Neuron (in vitro differentiated cells): Measurements from ENCODE around the genes LIN7C and RCN1.

- PRO-cap = no peak
Observed at GRCh38 chr11:22076219-22076920, 116.5 kb upstream of the ANO5 start.

- PRO-cap = bidirectional peak, plus-strand start at chr11:22528855, minus-strand start at chr11:22528668; bidirectional peak, plus-strand start at chr11:22529039, minus-strand start at chr11:22529028; unidirectional peak, minus-strand start at chr11:22529212
Observed at GRCh38 chr11:22528421-22529319, 97.0 kb downstream of the FANCF start.

GRCh38 chr11:24734744-24735295 is 238.0 kb downstream of the LUZP2 start:
- PRO-cap = no peak

DNA sequence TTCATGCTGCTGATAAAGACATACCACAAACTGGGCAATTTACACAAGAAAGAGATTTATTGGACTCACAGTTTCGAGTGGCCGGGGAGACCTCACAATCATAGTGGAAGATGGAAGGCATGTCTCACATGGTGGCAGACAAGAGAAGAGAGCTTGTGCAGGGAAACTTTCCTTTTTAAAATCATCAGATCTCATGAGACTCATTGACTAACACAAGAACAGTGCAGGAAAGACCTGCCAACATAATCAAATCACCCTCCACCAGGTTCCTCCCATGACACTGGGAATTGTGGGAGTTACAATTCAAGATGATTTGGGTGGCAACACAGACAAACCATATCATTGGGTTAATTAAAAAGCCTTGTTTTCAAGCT is 720.5 kb upstream of the ANO3 start:
- PRO-cap = no peak

- PRO-cap = no peak
Observed at GRCh38 chr11:26991952-26992405, 1.9 kb upstream of the FIBIN start.

DNA sequence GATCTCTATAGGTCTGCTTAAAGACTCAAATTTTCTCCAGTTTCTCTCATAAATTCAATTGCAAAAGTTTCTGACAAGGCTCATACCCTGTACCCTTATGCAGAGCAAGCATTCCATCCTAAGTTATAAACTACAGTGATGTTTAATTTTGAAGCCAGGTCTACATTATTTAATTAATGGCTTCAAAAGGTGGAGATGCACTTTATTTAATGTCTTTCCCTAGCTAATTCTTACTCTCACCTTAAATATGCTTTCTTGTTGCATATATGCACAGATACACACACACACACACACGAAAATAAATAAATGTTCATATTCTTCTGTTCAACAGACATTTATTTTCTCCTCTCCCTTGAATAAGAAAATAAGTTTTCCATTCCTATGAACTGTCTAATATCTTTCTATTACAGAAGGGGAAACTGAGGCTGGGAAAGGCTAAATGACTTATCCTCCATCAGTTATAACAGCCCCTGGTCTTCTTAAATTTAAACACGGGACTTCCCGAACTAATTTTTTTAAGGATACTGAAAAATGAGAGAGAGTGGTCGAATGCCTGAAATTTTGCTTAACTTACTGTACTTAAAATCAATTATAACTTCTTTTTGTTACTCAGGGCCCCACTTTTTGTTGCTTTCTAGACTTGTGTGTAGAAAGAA is 2.6 kb downstream of the FIBIN start:
- PRO-cap = no peak

DNA sequence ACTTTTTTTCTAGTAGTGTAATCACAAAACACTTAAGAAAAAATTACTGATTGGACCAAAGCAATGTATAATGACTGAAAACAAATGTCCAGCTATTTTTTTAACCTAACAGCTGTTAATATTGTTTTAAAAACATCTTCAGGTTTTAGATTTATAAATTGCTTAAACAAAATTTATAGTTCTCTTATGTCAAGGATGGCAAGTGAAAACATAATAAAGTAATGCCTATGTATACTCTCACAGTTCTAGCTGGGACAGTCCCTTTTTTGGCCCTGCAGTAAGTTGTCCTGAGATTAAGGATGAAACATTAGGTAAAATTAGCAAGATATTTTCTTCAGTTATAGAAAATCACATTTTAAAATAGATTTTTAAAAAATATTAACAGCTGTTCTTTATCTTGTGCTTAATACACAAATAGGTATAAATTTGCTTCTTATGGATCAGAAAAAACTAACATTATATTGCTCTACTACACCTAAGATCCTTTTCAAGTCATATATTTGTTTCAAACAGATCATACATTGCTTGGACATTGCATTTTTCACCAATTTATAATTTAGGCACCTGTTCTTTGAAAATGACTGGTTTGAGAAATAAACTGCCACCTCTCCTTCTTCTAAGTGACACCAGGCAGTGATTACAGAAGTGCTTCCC is 4.2 kb upstream of the CCDC34 start:
- PRO-cap = no peak

GRCh38 chr11:27402759-27403217 is 39.8 kb upstream of the CCDC34 start:
- PRO-cap = no peak

GRCh38 chr11:27423083-27423594 is 49.5 kb downstream of the LGR4 start:
- PRO-cap = bidirectional peak, plus-strand start at chr11:27423394, minus-strand start at chr11:27423373

- PRO-cap = no peak
Observed at GRCh38 chr11:27430789-27431473, 41.7 kb downstream of the LGR4 start.

- PRO-cap = no peak
Observed at GRCh38 chr11:27455141-27455737, 17.4 kb downstream of the LGR4 start.

DNA sequence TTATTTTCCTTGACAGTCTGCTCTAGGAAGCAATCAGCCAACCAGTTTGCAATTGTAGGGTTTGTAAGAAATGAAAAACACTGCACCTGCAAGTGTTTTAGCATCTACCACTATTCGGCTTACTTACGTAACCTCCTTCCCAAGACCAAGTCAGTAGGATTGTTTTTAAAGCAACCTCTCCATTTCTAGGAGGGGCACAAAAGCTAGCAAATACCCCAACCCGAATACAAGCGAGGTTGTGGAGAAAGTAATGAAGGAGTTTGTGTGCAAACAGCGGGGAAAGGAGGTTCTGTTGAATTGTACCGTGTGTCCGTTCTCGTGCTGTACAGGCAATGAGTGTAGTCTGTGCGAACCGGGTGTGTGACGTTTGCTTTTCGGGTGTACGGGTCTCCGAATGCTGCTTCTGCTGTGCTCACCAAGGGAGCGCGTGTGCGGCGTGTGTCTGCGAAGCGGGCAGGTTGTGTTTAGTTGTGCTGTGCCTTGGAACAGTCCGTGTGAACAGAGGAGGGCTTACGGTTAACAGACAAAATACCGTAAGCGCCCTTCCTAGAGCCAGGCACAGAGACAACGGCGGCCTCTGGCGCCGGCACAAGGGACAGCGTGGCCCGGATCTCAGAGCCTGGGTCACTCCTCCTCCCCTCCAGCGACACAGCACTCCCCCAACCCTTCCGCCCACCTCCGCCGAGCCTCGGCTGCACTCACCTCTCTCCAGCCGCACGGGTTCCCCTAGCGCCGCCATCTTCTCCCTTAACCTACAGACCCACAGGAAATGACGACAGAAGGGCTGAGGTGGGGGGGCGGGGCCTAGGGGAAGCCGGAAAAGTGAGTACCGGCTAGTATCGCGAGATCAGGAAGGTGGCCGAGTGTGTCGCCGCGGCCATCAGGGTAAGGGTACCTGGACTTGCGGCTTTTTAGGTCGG is at the start of gene LIN7C:
LIN7C (minus strand) TSS at position 756 of the 920 bp plus-strand sequence.
- PRO-cap = bidirectional peak, plus-strand start at position 339 of the sequence, minus-strand start at position 334 of the sequence; bidirectional peak, plus-strand start at position 862 of the sequence, minus-strand start at position 754 of the sequence

DNA sequence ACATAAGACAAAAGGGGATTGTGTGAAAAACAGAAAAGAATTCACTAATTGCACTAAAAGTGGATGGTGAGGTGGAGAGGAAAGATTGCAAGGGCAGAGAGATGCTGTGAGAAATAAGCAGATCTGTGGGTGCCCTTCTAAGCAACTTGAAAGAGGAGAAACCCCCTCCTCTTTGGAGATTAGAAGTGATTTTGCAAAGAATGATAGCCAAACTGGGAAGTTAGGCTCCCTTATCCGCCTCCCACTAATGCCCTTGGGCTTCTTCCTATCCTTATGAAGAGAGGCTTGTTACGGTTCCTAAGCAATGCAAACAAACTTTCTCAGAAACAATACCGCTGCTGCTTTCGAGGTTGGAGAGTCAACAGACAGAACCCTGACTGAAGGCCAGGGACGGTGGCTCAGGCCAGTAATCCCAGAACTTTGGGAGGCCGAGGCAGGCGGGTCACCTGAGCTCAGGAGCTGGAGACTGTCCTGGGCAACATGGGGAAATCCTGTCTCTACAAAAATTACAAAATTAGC is 84.4 kb downstream of the ARL14EP start:
- PRO-cap = no peak

- PRO-cap = no peak
Observed at GRCh38 chr11:30487075-30487586, 99.0 kb downstream of the MPPED2 start.

- PRO-cap = no peak
Observed at GRCh38 chr11:31611655-31612427, 102.3 kb downstream of the ELP4 start.

DNA sequence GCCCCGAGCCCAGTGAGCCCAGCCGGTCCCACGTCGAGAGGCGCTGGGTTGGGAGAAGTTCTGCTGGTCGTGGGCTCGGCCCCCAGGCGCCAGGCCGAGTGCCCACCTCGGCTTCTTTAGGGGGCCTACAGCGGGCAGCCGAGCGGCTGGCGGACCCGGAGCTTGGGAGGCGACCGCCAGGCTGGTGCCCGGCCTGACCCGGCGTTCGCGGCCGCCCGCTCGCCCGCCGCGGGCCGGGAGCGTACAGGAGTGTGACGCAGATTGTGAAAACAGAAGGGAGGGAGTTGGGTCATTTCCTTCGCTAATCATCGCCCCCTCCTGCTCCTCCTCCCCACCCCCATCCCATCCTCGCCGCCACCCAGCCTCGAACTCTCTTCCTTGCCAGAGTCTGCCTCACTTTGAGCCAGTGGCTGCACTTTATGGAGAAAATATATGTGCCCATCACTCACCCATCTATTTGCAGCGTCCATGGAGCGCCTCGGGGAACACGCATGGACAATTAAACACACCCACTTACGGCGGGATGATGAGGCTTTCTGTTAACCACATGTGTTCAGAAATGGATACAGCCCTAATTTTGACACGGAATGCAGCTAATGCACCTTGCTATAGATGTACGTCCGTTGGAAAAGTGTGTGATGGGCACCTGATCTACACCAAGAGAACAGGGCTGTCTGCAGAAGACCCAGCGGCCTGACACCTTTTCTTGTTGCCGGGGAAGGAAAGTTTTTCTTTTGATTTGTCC is 16.1 kb upstream of the PAX6 start:
- PRO-cap = no peak

DNA sequence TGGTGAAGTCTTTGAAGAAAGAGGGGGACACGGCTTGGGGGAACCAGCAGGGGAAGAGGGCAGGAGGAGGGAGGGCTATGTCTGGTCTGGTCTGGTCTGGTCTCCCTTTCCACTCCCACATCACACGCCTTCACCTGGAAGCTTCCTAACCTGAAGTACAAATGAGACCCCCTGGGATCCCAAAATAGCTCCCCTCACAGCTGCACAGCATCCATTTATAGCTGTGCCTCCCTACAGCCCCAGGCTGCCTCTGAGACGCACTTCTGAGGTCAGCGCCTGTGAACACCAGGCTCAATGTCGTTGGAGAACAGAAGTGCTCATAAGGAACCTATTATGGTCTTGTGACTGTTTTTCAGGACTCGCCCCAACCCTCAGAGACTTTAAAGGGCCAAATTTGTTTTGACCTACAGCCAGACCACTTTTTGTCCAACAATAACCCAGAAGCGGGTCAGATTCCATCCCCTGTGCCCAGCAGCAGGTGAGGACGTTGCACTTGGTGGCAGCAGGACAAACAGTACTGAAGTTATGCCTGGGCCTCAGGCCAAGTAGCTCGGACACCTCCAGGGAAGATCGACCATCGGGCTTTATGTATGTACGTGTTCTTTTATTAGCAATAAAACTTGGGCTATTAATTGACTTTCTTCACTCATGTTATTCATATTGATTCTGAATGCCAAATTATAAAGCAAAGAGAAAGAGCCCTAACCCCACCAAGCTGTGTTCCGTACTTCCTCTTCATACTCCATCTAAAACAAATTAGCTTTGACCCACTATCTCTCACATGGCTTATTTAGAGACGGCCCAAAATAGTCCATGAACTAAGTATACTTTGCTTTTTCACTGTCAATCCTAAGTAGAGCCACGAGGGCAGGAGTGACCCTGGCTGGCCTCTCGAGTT is 92.2 kb upstream of the PAX6 start:
- PRO-cap = no peak

DNA sequence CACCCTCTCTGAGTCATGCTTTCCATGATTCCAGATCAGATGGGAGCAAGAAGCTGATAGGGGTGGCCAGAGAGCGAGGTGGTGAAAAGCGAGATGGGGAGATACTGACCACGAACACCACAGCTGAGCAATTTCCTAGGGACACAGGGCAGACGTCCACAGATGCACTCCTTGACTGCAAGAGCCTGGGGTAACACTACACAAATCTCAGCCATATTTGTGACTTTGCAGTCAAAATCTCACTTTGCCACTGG is 22.7 kb upstream of the RCN1 start:
- PRO-cap = no peak

DNA sequence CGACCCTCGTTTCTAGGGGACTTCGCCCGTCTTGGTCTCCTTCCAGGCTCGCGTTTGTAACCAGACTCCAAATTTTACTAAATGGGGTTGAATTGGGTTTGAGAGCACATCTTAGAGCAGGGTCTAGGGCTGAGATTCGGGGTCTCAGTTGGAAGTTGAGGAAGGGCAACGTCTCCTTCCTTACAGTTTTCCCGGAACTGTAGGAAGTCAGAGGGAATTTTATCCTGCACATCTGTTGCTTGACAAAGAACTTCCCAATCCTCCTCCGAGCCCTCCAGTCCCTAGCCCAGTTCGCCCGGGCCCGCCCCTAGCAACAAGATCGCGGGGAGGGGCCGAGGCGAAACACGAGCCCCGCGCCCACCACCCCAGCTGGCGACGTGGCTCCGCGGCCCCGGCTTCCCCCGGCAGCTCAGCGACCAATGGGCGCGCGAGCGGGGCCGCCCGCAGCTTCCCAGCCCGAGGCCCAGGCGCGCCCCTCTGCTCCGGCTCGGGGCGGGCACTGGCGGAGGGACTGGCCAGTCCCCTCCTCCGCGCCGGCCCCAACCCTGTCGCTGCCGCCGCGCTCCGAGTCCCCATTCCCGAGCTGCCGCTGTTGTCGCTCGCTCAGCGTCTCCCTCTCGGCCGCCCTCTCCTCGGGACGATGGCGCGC is at the start of gene RCN1:
RCN1 (plus strand) TSS at position 518 of the 649 bp plus-strand sequence.
- PRO-cap = bidirectional peak, plus-strand start at position 518 of the sequence, minus-strand start at position 479 of the sequence

DNA sequence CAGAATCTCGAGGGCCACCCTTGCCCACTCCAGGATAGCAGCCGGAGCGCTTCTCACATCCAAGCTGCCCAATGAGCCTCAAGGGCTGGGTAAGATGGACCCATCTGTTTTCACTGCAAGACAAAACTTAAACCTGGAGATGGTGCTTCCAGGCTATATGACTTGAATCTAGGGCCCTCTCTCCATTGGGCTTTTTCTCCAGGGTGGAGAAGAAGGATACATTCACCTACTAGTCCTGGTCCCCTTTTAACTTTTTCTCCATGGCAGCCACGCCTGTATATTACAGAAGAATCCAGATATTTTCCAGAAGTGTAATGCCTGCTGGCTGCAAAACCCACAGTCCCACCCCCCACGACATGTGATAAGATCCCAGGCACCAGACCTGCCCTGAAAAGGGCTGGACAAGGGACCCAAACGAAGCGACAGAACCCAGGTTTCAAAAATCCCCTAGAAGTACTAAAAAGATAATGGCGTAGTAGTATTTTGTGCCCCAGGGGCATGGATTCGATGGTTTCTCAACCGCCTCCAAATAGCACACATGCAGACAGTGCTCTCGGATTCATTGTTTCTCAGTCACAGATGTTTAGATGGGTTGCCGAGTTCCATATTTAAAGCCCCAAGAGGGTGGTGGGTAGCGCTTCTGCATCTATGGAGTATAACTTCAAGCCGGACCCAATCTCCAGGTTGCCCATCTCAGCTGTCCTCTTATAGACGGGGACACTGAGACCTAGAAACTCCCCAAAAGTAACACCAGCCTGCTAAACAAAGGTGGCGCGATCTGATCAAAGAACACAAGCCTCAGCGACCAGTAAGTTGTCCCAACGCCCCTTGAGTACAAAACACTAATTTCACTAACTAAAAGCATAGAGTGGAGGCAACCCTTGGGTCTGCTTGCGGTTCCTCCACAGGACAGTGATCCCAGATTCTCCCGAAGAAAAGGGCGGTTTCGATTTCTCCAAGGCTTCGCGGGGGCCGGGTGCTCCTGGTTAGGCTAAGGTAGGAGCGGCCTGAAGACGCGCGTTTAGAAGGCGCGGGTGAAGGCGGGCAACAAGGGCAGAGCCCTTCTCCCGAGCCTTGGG is 2.6 kb downstream of the WT1 start:
- PRO-cap = no peak